Mononuclear cell (primary cell): ENCODE data around the genes CD177 and ZNF284.

DNA sequence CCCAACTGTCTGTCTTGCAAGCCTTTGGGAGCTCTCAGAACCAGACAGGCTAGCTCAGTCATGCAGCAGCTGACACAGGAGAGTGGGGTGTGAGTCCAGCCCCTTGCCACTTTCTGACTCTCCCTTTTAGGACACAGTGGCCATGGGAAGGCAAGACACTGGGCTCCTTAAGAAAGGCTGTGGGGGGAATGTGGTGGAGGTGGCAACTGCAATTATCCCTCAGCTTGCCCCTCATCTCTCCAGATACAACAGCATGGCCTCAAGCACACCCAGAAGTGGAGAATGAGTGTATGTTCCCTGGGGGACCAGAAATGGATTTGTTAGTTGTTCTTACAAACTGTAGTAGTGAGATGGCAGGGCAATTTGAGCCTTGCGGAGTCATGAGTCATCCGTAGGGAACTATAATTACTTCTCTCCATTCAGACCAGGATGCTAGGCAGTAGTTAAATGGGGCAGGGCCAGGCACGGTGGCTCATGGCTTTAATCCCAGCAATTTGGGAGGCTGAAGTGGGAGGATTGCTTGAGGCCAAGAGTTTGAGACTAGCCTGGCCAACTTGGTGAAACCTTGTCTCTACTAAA is 25.5 kb upstream of the CXCL17 start:
- RRBS, result no CpG with 5 or more reads among the region's 3 CpGs

DNA sequence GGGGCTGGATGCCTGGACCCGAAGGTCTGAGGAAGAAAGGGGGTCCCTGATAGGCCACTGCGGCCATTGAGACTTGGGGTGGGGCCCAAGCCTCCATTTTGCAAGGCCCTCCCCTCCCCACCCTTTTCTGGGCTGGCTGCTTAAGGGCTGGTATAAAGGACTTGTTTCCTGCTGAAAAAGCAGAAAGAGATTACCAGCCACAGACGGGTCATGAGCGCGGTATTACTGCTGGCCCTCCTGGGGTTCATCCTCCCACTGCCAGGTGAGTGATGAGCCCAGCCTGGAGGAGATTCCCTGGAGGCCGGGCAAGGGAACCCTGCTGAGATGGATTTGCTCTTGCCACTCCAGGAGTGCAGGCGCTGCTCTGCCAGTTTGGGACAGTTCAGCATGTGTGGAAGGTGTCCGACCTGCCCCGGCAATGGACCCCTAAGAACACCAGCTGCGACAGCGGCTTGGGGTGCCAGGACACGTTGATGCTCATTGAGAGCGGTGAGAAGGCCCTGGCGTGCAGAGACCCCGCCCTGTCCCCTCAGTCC is at the start of gene CD177:
Gene CD177, plus strand, starts transcription at position 182 of the 536 bp plus-strand sequence.
- RRBS, result no CpG with 5 or more reads among the region's 15 CpGs

DNA sequence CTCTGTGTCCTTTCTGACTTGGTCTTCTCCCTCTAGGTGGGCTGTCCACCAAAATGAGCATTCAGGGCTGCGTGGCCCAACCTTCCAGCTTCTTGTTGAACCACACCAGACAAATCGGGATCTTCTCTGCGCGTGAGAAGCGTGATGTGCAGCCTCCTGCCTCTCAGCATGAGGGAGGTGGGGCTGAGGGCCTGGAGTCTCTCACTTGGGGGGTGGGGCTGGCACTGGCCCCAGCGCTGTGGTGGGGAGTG is 8.5 kb downstream of the CD177 start:
- RRBS, result no CpG with 5 or more reads among the region's 6 CpGs

- RRBS, result 4% methylated on average over 7 of the region's 36 CpGs
Observed at GRCh38 chr19:43462896-43463420, 2.5 kb downstream of the LYPD3 start.

DNA sequence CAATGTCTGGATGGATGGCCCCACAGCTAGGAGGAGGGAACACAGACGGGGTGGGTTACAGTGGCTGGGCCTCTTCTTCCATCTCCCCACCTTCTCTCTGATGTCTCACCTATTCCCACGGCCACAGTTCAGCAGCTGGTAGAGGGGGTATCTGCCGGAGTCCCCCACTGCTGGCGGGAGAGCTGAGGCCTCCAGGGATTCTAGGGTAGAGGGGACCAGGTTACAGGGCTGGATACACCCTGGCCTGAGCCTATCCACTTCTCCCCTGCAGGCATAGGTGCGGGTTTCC is 17.9 kb downstream of the PHLDB3 start:
- RRBS, result no CpG with 5 or more reads among the region's 5 CpGs

DNA sequence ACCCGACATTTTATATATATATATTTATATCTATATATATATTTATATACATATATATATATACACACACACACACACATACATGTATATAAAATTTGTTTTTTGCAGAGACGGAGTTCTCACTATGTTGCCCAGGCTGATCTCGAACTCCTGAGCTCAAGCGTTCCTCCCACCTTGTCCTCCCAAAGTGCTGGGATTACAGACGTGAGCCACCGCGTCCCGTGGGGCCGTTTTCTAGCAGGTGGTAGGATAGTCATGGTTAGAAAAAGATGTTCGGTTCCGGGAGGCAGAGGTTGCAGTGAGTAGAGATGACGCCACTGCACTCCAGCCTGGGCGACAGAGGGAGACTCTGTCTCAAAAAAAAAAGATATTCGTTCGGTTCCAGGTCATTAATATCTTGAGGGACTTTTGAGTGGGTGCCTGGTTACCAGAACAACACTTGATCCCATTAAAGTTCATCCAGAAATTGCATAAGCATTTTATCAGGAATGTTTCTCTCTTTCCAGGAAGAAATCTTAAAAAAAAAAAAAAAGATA is 771 bp upstream of the ETHE1 start:
- RRBS, result no CpG with 5 or more reads among the region's 15 CpGs

DNA sequence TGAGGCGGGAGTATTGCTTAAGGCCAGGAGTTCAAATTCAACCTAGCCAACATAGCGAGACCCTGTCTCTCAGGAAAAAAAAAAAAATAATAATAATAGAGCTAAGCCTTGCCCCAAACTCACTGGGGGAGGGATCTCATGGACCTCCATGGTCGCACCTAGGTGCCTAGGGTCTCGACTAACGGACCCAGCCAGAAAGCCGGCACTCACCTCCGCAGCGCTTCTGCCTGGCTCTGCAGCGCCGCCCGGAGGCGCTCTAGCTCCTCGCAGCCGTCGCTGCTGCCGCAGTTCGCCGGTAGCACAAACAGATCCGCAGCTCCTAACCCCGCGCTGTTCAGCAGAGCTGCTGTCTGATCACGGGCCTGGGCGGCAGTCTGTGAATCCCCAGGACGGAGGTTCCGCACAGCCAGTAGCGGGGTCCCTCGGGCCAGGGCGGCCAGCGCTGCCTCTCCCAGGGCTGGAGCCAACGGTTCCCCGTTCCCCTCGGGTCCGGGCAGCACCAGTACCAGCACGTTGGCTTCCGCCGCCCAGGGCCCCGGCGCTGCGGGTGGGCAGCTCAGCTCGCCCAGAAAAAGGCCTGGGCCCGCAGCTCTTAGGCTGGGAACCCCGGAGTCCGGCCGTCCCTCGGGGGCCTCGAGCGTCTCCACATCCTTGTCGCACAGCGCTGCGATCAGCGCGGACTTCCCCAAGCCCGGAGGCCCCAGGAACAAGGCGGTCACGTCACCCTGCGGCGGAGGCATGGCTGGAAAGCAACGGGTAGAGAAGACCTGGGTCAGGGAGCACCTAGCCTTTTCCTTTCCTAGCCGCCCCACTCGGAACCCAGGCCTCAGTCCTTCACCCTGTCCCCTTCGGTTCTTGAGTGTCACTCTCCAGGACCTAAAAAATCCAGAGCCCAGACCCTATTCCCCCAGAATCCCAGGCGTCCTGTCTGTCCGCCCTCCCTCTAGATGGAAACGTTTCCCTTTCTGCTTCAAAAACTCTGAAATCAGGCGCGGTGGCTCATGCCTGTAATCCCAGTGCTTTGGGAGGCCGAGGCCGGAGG is 1.0 kb downstream of the IRGQ start:
- RRBS, result 3% methylated on average over 33 of the region's 68 CpGs

GRCh38 chr19:43607412-43608184 is 4.3 kb upstream of the SRRM5 start:
- RRBS, result 18% methylated on average over 5 of the region's 24 CpGs

- RRBS, result 100% methylated on average over 3 of the region's 26 CpGs
Observed at GRCh38 chr19:43625966-43626433, 6.6 kb upstream of the ZNF428 start.

GRCh38 chr19:43635006-43635878 is 4.4 kb downstream of the CADM4 start:
- RRBS, result no CpG with 5 or more reads among the region's 16 CpGs

GRCh38 chr19:43667413-43668402 is 2.3 kb downstream of the PLAUR start:
- RRBS, result no CpG with 5 or more reads among the region's 49 CpGs

DNA sequence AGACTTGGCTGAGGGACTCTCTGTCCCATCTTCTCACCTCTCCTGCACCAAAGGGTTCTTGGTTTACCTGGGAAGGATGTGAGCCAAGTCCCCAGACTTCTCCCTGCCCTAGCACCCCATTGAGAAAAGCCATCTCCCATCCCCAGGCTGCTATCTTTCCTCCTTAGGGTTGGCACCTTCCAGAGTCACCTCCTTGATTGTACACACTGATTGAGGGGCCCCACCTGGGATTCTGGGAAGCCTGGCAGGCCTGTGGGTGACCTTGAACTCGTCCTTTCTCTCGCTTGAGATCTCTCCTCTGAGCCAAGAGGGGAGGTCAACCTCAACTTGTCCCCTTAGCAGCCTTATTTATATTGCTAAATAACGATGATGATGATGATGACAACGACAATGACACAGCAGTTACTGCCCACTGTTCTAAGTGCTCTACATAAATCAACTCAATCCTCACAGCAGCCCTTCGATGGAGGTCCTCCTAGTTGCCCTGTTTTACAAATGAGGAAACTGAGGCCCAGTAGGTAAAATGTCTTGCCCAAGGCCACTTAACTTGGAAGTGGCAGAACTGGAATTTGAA is 13.2 kb upstream of the PLAUR start:
- RRBS, result no CpG with 5 or more reads among the region's 5 CpGs

DNA sequence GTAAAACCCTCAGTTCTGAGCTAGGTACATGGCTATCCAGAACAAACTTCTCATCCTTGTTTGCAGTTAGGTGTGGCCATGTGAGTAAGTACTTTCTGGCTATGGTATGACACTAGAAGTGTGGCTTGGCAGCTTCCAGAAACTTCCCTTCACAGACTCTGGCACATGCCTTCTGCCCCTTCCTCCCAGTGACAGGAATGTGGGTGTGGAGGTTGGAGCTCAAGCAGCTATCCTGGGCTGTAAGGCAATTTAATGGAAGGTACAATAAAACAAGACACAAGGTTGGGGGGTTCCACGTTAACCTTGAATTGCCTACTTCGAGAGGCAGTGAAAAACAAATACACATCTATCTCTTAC is 3.3 kb downstream of the SMG9 start:
- RRBS, result no CpG with 5 or more reads among the region's 2 CpGs

DNA sequence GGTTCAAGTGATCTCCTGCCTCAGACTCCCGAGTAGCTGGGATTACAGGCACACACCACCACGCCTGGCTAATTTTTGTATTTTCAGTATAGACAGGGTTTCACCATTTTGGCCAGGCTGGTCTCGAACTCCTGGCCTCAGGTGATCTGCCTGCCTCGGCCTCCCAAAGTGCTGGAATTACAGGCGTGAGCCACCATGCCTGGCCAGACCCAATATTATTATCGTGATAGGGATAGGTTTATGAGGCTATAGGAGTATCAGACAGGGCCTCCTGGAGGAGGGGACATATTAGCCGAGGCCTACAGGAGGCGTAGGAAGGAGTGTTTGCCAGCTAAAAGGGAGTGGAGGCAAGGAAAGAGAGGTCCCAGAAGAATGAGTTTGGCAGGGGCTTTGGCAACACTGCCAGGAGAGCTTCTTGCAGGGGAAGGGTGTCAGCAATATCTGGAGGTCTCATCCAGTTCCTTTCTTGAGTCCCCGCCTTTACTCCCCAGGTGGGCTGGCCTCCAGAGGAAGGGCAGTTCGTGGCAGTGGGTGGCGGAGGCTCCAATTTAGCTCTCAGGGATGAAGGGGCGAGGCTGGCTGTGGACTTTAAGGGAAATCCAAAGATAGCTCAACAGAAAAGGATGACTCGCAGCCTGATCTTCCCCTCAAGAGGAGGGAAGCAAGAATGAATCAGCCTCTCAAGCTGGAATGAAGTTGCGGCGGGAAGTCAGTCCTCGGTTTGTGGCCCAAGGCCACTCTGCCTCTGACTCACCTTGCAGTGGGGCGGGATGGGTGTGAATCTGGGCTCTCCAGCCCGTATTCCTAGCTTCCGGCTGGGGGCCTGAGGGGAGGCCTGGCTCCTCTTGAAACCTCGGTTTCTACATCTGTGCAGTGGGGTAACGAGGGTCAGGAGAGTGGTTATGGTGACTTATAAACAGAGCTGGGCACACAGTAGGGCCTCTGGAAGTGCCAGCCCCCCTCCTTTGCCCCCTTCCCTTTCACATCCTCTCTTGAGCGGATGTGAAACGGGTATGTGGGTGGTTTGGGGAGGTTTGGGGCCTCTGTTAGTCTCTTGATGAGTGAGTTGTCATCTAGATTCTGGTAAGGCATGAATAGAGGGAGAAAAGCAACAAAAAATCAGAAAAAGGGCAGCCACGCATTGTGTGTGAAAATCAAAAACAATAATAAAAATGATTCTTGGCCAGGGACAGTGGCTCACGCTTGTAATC is 10.3 kb upstream of the SMG9 start:
- RRBS, result no CpG with 5 or more reads among the region's 25 CpGs

- RRBS, result no CpG with 5 or more reads among the region's 8 CpGs
Observed at GRCh38 chr19:43766193-43766882, 11.6 kb upstream of the SMG9 start.

DNA sequence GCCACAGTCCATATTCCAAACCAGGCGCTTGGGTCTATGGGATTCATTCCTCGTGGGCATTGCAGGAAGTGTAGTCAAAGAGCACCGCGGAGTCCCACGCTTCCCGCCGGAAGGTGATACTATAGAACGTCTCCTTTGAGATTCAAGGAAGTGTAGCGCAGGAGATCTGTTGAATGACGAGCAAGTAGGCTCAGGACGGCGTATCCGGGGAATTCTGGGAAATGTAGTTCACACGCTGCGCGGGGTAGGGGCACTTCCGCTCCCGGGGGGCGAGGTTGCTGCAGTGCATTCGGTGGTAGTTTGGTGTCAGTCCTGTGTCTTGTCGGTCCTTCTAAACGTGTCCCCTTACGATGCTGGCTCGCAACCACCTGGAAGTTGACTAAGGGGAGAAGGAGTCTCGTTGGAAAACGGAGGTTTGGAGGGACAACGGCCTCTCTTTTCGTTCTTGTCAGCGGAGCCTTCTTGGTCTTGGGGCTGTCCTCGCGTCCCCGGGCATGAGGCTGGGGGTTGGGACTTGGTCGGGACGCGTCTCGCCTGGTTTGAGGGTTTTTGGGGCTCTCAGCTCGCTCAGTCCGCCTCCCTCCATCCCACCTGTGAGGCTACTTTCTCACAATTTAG is at the start of gene ZNF284:
Gene ZNF284, plus strand, starts transcription at position 281 of the 618 bp plus-strand sequence.
- RRBS, result 2% methylated on average over 11 of the region's 38 CpGs

DNA sequence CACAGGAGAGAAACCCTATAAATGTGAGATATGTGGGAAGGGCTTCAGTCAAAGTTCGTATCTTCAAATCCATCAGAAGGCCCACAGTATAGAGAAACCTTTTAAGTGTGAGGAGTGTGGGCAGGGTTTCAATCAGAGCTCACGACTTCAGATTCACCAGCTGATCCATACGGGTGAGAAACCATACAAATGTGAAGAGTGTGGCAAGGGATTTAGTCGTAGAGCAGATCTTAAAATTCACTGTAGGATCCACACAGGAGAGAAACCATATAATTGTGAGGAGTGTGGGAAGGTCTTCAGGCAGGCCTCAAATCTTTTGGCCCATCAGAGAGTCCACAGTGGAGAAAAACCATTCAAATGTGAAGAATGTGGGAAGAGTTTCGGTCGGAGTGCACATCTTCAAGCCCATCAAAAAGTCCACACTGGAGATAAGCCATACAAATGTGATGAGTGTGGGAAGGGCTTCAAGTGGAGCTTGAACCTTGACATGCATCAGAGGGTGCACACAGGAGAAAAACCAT is 12.0 kb downstream of the ZNF226 start:
- RRBS, result no CpG with 5 or more reads among the region's 6 CpGs

GRCh38 chr19:44207098-44208023 is 5.0 kb upstream of the ZNF227 start:
- RRBS, result 4% methylated on average over 3 of the region's 31 CpGs

- RRBS, result 94% methylated on average over 3 of the region's 10 CpGs
Observed at GRCh38 chr19:44580447-44580927, 32.9 kb upstream of the IGSF23 start.

- RRBS, result no CpG with 5 or more reads among the region's 8 CpGs
Observed at GRCh38 chr19:44590234-44590799, 23.0 kb upstream of the IGSF23 start.